Mucosa of descending colon (tissue), 1 donor: ENCODE measurements around the genes NOL11, ARSG and ABCA8.

DNA sequence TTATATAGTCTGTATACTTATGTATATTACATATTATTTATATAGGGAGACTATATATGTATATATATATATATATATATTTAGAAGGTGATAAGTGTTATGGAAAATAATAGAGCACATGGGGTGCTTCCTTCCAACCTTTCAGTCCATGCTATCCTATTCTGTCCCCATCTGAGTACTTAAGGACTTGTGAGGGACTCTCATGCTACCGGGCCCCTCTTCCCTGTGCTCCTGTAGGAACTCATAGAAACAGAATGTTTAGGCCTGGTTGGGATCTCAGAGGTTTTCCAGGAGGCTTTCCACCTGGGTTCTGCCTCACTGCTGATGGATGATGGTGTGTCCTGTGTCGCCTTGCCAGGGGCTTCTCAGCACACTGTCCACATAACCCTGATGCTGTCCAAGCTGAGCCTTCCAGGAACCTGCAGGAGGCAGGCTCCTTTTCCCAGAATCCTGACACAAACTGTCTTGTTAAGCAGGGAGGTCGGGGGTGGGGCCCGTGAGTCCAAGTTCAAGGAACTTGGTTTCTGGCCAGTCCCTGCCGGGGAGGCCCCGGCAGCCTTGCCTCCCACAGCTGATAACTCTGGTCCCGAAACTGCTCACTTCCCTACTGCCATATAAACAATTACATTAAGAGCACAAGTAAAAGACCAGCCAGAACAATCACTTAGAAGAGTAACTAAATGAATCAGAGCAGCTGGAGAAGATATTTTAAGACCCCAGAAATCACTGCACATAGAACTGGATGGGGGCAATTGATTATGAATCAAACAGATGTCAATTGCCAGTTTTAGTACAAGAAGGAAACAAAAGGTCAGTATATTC is 169.4 kb downstream of the PITPNC1 start:
- PRO-cap, result no peak

DNA sequence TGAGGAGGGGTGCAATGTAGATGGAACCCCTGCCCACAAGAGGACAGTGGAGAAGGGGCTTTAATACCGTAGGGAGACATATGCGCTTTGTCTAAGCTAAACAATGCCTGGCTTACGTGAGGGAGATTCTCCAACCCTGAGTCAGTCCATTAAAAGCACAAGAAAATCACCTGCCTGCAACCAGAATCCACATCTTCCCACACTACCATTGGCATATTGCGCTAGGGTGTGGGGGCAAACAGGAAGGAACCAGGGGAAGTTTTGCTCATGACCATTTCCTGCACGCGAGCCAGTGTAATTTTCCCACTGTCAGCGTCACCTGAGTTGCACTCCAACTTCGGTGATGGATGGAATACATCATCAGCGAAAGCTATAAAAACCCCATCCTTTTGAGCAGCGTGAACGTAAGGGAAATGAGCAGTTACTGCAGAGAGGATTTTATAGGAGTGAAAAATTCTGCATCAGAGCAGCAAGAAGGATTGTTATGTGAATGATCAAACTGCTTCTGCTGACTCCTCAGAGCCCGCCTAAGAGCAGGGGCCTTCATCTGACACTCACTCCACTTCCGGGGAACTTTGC is 167.9 kb upstream of the NOL11 start:
- PRO-cap, result no peak

GRCh38 chr17:67635107-67635679 is 82.5 kb upstream of the NOL11 start:
- PRO-cap, result no peak

GRCh38 chr17:67717553-67718074 is at the start of gene NOL11:
NOL11 (plus strand) TSS chr17:67717936.
- PRO-cap, result bidirectional peak, plus-strand start at chr17:67717945, minus-strand start at chr17:67717671

GRCh38 chr17:67718075-67718705 is 454 bp downstream of the NOL11 start:
- PRO-cap, result no peak

- PRO-cap, result no peak
These were observed 14.8 kb upstream of the C17orf58 start for GRCh38 chr17:68011102-68011363.

- PRO-cap, result bidirectional peak, plus-strand start at chr17:68101721, minus-strand start at chr17:68101496
These were observed 66.0 kb downstream of the KPNA2 start for GRCh38 chr17:68101265-68102303.

- PRO-cap, result unidirectional peak, minus-strand start at chr17:68197473; unidirectional peak, minus-strand start at chr17:68197516
These were observed 50.5 kb upstream of the AMZ2 start for GRCh38 chr17:68197209-68197780.

DNA sequence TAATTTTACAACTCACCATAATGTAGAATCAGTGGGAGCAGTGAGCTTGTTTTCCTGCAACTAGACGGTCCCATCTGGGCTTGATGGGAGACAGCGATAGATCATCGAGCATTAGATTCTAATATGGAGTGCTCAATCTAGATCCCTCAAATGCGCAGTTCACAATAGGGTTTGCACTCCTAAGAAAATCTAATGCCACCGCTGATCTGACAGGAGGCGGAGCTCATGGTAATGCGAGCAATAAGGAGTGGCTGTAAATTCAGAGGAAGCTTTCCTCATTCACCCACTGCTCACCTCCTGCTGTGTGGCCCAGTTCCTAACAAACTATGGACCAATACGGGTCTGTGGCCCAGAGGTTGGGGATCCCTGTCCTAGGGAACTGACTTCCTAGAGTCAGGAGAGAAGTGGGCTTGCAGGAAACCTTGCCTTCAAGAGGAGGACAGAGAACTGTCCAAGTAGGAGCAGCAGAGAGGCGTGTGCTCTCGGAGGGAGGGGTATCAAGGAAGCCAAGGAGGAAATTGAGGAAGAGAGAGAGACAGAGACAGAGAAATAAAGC is 25.2 kb upstream of the AMZ2 start:
- PRO-cap, result no peak

GRCh38 chr17:68267642-68268361 is 20.0 kb downstream of the AMZ2 start:
- PRO-cap, result no peak

DNA sequence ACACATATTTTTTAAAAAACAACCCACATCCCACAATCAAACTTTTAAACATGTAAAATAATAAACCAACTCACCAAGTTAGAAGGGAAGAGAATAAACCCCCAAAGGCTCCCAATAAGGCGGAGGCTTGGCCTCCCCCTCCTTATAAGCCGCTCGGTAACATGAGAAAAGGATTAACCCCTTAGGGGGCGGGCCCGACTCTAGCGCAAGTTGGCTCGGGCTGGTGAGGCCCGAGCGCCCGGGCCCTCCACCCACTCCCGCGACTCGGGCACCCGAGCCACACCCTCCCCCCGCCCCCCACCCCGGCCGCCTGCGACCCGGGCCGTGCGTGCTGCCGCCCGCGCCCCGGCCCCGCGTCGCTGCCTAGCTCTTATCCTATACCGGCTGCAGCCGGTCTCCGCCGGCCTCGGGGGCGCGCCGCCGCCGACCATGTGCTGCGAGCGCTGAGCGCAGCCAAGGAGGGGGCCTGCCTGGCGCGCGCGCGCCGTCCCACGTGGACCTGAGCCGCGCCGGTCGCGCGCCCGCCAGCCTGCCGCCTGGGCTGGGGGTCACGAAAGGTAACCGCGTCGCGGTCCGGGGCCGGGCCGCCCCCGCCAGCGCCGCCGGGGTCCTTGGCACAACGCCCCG is at the start of gene ARSG:
Gene ARSG, plus strand, starts transcription at position 484 of the 627 bp plus-strand sequence.
- PRO-cap, result bidirectional peak, plus-strand start at position 527 of the sequence, minus-strand start at position 361 of the sequence

DNA sequence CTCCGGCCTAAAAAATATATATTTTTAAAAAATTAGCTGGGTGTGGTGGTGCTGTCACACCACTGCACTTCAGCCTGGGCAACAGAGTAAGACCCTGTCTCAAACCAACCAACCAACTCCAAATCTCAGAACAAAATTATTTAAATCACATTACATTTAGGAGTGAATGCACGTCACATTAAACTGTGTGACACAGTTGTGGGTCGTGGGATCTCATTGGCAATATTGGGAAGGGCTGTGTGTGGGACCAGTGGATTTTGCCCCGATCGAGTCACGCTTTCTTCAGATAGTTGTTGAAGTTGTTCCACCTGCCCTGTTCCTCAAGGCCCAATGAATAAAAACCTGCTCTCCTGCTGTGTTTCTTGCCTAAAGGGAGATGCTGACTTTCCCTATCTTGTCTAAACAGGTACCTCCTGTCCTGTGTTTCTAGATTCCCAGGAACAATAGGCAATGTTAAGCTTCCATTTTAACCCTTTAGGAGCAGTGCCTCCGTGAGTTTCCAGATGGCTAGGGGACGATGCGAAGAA is 4.7 kb downstream of the ARSG start:
- PRO-cap, result no peak

DNA sequence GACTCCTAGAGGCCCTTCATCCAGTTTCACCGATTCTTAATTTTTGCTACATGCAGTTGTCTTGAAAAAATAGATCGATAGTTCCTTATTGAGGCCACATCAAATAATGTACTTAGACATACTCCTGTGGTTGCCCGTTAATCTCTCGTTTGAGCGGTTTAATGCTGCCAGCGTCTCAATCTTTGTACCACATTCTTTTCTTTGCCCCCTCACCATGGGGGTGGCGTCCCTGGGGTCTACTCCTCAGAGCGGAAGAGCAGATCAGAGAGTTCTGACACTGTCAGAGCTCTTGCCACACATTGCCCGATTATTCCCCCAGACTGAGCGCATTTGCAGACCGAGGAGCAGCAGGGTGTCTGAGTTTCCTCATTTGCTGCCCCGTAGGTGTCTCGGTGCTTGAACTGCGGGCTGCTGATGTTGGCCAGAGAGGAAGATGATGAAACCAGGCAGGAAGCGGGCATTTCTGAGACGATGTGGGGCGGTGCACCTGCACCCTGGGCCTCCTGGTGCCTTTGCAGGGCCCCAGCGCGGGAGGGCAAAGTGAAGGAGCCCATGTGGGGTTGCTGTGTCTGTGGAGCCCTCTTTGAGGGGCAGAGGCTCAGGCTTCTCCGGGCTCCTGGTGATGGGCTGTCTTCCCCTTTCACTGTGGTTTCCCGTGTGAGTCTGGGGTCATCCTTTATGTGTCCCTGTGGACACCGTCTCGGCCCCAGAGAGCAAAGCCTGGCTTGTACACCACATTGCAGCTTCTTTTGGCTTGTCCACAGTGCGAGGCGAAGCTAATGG is 55.2 kb downstream of the ARSG start:
- PRO-cap, result bidirectional peak, plus-strand start at position 461 of the sequence, minus-strand start at position 358 of the sequence

GRCh38 chr17:68386108-68386808 is 71.0 kb downstream of the WIPI1 start:
- PRO-cap, result no peak

- PRO-cap, result no peak
These were observed 26.9 kb upstream of the PRKAR1A start for GRCh38 chr17:68485262-68485876.

DNA sequence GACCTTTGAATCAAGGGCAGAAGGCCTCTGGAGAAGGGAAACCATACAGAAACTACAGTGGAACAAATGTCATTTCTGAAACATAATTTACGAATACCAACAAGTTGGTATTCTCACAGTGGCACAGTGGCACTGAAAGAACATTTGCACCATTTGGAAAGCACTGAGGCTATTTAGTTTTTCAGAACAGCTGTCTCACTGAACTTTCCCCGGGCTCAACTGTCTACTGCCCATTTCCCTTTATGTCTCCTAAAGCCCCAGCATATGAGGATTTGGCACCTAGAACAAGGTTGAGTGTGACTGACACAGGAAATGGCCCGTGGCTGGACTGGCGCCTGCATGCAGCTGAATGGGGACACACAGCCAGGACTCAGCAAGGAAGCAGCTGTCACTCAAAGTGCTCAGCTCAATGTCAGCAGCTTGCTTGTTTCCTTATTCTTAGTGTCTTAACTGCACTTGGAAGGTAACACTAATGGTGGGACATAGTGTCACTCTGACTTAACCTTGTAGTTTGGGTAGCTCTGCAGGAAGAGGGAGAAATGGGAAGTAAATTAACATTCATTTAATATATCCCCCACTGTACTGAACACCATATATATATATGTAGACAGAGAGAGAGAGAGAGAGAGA is 2.6 kb upstream of the PRKAR1A start:
- PRO-cap, result bidirectional peak, plus-strand start at position 435 of the sequence, minus-strand start at position 244 of the sequence

DNA sequence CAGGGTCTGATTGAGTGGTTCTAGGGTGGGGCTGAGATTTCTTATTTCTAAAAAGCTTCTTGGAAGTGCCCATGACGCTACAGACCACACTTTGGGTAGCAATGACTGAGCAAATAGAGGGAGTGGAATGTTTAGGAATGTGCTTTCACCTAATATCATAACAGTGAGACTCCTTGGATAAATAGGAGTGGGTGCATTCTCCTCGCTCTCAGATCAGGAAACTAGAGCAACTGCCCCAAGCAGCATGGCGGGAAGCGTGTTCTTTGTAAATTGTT is 30.8 kb downstream of the PRKAR1A start:
- PRO-cap, result no peak

DNA sequence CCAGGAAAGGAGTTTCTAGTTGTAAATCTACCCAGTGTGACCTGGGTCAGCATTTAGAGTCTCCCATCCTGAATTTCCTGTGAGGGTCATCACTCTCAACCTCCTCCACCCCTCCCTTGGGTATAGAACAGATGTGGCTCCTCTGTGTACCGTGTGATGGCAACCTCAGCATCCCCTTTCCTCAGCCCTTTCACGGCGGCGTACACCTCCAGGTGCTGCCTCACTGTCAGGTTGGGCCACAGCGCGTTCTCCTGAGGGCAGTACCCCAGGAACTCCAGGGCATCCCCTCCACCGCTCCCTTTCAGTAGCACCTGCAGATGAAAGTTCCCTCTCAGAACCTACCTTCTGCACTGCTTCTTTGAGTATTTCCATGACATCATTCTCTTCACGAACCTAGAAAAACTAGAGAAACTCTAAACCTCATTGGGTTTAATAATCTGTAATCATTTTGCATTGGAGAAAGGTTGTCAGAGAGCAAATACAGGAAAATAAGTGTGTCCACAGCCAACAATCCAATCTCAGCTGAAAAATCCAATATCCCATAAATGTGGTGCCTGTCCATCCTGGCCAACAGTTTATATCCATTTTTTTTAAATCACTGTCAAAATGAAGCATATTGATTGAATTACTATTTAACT is 77.7 kb downstream of the ABCA8 start:
- PRO-cap, result no peak

GRCh38 chr17:68937755-68938522 is 17.3 kb downstream of the ABCA8 start:
- PRO-cap, result no peak

DNA sequence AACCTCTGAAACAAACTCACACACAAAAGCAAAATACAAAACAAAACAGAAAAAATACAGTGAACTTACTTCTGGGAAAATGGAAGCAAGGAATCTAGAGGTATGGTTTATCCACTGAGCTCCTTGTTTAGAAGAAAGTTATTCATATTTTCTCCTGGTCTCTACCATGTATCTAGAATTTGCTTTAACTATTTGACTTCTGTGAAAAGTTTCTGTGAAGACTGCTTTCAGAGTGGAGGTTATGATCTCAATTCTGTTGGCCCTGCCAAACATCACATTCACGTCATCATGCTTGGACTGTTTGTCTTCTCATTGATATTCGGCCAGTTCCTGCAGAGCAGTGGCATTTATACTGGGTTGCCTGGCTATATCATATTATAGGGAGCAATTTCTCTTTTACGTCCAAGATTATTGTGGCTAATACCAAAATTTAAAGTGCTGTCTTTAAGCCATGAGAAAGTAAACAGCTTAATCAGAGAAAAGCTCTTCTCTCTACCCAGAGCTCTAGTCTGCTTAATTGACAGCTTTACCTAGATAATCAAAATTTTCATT is at the start of gene ABCA8:
Gene ABCA8, minus strand, starts transcription at position 243 of the 552 bp plus-strand sequence.
- PRO-cap, result no peak